Neural progenitor cell (in vitro differentiated cells): ENCODE measurements around a stretch of chr2.

DNA sequence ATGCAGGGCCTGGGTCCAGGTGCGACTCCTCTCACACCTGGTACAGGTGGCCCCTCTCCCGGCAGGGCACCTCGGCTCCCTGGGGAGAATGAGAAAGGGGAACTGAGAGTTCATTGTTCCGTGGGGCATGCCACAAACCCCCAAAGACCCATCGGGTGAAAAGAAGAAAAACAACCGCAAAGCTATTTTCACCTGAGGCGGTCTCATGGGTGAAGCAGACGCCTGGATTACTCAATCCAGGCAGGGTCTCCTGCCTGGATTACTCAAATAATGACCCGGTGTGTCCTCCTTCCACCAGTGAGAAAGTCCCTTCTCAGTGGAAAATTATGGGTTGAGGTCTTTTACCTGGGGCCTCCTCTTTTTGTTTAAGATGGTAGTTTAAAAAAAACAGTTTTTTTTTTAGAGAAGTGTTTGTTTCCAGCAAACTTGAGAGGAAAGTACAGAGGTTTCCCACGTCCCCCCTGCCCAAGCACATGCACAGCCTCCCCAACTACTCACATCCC lies 74.6 kb downstream of the LONRF2 start:
- RAMPAGE, long total RNA = no peak

DNA sequence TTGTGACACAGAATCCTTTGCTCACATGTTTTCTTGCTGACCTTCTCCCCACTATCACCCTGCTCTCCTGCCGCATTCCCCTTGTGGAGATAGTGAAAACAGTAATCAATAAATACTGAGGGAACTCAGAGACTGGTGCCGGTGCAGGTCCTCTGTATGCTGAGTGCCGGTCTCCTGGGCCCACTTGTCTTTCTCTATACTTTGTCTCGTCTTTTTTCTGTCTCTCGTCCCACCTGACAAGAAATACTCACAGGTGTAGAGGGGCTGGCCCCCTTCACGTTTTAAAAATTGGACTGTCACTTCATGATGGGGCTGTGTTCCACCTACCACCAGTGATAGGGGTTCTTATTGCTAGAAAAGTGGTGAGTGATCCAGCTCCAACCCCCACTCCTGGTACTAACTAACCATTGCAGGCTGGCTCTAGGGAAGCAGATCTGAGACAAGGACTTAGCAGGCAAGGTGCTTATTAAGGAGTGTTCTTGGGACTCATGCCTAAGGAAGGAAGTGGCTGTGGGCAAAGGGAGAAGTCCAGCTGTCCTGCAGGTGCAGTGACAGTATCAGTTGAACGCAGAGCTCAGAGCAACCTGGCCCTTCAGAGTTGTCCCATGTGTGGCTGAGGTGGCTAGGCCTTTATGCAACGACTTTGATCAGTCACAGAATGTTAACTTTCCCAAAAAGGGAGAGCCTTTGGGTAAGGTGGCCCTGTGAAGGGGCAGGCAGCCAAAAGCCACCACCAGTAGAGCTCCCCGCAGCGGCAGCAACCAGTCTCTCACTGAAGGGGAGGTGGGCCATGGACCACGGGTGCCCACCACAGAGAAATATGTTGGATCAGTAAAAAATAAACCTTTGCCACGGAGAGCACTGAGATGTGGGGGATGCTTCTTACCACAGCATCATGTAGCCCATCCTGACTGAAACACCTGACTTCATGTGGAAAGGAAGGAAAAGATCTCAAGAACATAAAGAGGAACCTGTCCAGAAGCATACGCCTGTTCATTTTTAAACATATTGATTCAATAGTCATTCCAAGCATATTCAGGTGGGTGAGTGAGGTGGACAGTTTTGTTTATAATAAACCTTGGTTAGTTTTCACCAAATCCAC lies 51.4 kb downstream of the LONRF2 start:
- RAMPAGE, long total RNA = no peak

DNA sequence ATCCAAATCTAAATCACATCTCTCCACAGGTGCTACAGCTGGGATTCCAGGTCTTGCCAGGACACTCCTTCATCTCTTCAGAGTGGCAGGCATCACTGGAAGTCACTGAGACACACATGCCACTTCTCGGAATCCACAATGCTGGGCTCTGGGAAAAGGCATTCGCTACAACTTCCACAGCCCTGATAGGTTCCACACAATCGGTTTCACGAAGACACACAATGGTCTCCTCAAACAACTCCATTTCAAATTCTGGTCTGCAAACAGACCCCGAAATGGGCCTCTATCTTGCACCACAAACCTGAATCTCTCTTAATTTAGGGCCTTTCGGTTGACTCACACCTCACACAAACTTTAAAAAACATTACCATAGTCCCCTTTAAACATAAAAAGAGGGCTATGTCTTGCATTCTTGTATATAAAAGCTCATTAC lies 44.4 kb downstream of the LONRF2 start:
- RAMPAGE, long total RNA = no peak

- RAMPAGE, long total RNA = no peak
Observed at GRCh38 chr2:100283691-100284552, 38.4 kb downstream of the LONRF2 start.

- RAMPAGE, long total RNA = no peak
Observed at GRCh38 chr2:100813387-100814019, 6.4 kb upstream of the NPAS2 start.

- RAMPAGE, long total RNA = no peak
Observed at GRCh38 chr2:100814372-100815020, 5.4 kb upstream of the NPAS2 start.

- RAMPAGE, long total RNA = no peak
Observed at GRCh38 chr2:100822669-100823137, 2.8 kb downstream of the NPAS2 start.

- RAMPAGE, long total RNA = no peak
Observed at GRCh38 chr2:100940866-100941758, 61.0 kb upstream of the RPL31 start.

DNA sequence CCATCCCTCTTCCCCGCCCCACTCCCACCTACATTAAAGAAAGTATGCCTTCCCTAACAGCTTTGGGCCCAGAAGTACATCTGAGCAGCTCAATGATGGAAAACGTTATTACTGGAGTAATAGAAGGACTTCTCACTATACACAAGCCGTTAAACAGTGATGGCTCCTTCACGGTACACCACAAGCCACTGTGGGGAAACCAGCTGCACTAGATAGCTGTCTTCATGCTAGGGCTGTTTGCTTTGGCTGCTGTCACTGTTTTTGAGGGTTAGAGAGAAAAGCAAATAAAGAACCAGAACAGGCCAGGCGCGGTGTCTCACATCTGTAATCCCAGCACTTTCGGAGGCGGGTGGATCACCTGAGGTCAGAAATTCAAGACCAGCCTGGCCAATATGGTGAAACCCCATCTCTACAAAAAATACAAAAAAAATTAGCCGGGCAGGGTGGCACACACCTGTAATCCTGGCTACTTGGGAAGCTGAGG lies 40.7 kb downstream of the TBC1D8 start:
- RAMPAGE, long total RNA = no peak

DNA sequence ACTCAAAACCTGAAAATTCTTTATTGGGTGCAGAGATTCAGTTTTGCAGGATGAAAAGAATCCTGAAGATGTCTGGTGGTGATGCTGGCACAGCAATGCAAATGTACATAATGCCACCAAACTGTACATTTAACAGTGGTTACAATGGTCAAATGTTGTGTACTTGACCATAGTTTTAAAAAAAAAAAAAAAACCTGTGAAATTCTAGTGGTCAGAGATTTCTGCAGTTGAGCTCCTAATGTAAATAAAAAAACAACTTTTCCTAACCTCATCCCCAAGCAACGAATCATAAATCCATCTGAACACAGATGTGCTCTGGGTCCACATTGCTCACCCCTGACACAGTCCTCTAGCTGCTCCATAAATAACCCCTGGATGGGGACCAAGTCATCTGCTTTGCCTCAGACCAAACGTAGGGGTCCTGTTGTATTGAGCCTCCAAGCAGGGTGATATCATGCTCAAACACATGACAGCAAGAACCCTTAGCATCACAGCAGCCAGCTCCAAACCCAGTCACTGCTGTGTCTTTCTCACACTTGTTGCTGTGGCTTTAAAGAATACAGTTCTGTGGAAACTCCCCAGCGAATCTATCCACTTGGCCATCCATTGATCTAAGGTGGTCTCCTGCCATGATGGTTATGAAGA lies 39.3 kb downstream of the TBC1D8 start:
- RAMPAGE, long total RNA = no peak

DNA sequence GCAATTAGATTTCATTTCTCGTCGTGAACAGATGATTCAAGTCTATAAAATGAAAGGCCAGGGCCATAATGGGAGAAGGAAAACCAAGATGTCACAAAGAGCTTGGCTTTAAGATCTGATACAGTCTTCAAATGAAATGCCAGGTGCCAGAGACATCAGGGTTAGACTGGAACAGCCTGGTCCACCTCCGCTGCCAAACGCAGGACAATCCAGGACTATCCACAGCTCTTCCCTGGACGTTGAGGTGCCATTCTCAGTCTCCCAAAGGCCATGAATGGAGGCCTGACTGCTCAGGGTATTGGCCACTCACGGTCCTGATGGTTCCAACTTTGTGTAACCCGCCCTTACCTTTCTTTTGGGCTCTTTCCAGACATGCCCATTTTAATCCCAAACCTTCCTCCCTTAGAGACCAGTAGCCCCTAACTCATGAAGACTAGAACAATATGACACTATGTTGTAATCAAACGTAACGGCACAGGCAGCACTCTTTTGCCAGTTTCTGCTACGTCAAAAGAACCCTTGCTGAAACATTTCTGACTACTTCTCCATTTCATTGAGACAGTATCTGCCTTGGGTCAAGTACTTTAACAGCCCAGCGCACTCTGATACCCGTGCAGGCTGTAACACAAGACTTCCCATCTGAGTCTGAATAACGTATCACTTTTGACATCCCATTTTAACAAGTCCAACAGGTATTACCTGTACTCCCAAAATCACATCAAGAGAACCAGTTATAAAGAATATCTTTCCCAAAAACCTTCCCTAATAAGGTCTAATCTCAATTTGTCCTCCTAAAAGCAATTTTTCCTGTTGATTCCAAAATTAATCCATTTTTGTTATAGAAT lies 38.6 kb downstream of the TBC1D8 start:
- RAMPAGE, long total RNA = no peak

DNA sequence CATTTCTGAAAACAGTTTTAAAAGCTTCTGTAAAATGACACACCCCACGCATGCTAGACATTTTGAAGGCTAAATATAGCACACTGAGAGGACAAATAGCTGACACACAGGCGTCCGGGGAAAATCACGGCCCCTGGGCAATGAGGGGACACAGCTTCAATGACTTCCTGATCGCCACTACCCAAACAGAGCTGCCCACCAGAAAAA lies 10.9 kb downstream of the TBC1D8 start:
- RAMPAGE, long total RNA = no peak

DNA sequence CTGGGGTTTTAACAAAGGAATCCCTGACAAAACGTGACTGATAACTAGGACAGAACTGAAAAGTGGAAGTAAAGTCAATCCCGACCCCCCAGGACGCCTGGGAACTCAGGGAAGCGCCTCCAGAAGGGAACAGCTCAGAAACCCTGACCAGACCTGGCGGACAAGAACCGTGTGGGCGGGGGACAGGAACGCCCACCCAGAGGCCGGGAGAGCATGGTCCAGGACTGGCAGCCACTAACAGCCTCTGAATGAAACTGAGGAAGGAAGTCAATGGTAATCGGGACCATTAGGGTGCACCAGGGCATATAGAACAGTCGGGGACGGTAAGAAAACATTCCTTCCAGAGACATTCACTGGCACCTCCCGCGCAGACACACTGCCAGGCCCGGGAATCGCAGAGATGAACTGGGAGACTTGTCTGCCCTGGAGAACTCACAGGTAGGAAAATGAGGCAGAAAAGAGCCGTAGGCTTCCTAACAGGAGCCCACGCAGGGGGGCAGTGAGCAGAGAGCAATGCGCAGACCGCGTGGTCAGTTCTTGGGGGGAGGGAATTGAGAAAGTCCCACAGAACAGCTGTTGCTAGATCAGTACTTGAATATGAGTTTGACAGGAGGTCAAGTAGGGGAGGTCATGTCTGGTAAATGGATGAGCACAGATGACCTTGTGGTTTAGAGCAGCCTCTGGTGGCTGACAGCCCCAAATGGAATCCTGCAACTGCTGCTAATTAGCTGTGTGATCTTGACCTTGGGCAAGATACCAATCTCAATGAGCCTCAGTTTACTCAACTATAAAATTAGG lies 1.3 kb upstream of the TBC1D8 start:
- RAMPAGE, long total RNA = no peak

DNA sequence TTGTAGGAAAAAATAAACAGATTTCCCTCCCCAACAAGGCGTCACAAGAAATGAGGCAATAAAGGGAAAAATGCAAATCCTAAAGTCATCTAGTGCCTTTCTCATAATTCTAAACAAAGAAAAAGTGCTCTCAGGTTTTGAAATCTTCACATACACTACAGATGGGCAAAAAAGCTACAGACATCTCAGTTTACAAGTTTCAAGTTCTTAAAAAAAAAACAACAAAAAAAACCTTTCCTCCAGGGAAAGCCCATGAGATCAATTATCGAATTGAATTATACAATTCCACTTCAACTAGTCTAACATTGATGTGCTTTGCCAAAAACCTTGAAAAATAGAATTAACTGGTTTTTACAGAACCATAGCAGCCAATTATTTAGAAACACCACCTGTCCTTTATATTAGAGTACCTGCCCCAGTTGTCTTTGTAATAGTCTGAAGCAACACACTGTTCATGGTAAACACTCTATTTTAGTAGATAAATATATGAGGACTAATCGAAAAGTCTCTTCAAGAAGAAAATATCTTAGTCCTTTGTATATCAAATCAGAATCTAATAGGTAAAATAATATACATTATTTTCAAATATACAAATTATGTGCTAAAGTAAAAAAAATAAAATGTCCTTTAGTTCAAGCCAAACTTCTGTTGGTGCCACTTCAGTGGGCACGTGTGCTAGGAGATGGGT lies 24.0 kb downstream of the CNOT11 start:
- RAMPAGE, long total RNA = no peak

- RAMPAGE, long total RNA = no peak
Observed at GRCh38 chr2:101311068-101311379, 2.5 kb upstream of the RNF149 start.

- RAMPAGE, long total RNA = no peak
Observed at GRCh38 chr2:101518788-101519307, 43.9 kb upstream of the RFX8 start.

DNA sequence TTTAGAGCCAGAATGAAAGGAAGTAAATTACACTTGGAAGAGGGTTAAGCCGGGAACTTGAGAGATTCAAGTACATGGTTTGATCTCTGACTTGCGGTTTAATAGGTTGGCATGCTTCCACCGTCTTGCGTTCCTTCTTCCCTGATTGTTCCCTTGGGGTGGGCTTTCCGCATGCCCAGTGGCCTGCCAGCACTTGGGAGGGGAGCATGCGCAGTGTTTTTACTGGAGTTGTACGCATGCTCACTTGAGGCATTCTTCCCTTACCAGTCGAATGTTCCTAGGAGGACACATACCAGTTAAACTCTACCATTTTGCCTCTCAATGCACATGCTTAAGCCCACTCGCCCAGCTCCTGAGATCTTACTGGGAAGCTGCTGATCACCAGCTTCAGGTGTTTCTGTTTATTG lies 92.8 kb upstream of the RFX8 start:
- RAMPAGE, long total RNA = no peak

GRCh38 chr2:101625410-101625951 lies 72.0 kb upstream of the MAP4K4 start:
- RAMPAGE, long total RNA = no peak

DNA sequence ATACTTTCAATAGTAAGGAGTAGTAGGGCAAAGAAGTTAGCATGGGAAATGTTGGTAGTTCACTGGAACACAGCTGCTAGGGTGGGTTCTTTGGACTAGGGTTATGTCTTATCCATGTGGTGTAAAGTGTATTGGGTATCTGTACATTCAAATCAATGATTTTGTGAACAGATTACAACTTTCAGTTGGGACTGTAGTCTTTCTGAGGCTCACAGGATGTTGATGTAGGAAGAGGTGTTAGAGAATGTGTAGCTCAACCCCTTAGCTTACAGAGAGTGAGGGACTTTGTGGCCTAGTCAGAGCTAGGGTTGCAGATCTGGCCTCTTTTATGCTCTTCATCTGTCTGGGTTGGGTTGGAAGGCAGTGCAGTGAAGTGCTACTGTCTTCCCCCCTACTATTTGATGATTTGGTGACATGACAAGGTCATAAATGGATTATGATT lies 21.4 kb downstream of the MAP4K4 start:
- RAMPAGE, long total RNA = no peak

DNA sequence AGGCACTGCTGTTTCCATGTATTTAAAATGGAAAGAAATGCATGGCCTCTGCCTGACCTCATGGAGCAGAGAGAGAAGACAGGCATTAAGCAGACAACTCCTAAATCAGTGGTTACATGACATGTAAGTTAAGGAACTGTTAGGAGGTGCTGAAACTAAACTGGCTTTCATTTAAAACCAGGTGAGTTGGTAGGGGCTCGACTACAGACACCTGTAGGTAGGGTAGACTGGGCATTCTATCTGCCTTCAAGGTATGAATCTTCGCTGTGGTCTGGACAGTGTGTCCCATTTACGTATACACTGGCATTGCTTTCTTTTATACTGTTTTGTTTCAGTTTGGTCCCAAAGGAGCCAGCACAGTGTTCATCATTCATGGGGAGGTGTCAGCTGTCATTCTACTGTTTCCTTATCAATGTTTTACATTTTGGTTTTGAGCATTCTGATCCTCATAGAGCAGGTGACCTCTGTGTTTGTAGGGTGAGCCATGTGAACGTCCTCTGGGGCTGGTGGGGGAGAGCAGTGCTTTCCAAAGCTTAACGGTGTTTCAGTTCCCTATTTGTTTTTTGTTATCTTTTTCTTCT lies 54.1 kb downstream of the MAP4K4 start:
- RAMPAGE, long total RNA = no peak